Tongue (tissue), 2 donors: ENCODE measurements around a stretch of chr17.

GRCh38 chr17:1714028-1714812, 4.0 kb upstream of the TLCD2 start:
- RAMPAGE, long total RNA = no peak

- RAMPAGE, long total RNA = no peak
Measured at GRCh38 chr17:1714813-1715806, 4.9 kb upstream of the TLCD2 start.

DNA sequence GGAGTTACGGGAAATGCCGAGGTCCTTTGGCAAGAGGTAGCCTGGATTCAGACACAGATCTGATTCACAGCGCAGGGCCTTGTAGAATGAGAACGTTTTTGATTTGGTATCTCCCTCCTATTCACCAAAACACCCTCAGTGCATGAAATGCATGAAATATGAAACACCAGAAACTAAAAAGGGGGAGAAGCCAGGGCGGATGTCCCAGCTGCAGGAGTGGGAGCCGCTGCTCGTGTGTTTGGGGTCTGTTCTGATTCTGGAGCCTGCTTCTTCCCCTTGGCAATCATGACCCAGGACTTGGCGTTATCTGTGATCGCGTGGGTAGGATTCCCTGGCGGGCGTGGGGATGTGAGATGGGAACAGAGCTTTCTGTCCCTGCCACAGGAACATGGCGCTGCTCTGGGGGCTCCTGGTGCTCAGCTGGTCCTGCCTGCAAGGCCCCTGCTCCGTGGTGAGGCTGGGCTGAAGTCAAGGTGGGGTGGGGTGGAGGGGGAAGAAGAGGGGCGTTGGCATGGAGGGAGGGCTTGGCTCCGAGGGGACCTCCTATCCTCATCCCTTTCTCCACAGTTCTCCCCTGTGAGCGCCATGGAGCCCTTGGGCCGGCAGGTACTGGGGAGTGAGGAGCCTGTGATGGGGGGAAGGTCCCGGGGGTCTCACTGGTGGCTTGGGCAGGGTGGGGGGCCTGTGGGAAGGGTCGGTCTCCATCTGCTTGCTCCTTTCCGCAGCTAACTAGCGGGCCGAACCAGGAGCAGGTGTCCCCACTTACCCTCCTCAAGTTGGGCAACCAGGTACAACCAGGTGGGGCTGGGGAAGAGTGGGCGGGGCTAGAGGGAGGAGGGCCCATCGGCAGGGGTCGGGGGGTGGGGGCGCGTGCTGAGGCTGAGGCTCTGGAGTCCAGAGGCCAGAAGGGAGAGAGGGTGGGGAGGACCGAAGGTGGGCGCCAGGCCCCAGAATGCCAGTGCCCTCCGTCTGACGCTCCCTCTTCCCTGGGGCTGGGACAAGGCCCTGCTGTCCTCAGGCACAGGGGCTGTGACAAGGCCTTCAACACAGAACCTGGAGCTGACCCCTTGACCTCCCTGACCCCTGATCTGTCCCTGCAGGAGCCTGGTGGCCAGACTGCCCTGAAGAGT, 2.3 kb downstream of the SERPINF2 start:
- RAMPAGE, long total RNA = no peak

- RAMPAGE, long total RNA = no peak
Measured at GRCh38 chr17:1762920-1763663, 1.2 kb downstream of the SERPINF1 start.

DNA sequence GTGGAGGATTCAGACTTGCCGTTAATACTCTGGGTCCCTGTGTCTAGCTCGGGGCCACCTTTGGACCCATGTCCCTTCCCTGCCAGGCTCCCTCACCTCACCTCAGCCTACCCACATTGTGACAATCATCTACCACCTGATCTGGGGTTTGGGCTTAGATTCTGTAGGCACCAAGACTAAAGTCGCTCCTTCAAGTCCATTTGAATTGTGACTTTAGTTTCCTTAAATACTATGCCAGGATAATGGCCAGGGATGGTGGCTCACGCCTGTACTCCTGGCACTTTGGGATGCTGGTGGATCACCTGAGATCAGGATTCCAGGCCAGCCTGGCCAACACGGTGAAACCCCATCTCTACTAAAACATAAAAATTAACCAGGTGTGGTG, 1.8 kb downstream of the SERPINF1 start:
- RAMPAGE, long total RNA = no peak

GRCh38 chr17:2030467-2031057, 609 bp downstream of the DPH1 start:
- RAMPAGE, long total RNA = no peak

DNA sequence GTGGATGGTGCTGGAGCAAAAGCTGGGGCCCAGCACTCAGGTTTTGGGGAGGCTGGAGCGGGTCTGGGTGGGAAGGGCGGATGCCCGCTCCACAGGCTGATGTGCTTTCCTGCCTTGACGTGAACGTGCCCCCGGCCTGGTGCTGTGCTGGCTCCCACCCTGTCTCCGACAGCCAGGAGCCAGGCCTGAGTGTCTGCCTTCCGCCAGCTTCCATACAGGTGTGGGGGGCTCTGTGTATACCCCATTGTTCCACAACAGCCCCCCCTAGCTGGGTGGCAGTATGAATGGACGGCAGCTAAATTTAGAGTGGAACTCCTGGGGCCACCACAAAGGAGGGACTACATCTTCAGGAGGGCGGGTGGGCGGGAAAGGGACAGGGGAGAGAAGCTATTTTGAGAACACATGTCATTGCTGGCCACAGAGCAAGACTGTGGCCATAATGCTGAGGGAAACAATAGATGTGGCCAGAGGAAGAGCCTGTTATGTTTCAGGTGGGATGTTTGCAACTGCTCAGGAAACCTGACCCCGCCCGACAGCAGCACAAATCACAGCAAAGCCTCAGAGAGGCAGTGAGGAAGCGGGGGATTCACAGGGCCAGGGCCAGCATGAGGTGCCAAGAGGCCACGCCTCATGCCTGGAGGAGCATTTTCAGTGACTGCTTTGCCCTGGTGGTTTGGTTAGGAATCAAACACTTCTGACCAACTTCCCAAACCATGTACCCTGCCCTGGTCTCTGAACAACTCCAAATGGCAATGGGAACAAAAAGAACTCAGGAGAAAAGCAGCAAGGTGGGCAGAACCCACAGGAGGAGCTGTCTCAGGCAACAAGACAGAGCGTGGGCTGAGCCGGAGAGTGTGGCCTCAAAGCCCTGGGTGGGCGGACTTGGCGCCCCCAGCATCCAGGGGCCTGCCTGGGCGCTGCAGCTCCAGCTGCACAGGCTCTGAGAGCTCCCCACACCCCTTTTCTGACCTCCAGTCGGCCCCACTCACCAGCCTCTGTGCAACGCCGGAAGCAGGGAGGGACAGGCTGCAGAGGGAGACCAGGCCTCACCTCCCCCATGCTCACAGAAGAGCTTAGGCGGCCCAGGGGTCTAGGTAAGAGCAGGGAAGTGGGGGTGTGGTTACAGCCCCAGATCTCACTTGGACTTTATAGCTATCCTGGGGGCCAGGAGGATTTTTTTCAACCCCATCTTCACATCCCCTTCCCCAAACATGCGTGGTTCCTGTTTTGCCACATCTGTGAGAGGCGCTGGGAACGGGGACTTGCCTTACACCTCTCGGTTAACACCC, 20.5 kb downstream of the HIC1 start:
- RAMPAGE, long total RNA = no peak

DNA sequence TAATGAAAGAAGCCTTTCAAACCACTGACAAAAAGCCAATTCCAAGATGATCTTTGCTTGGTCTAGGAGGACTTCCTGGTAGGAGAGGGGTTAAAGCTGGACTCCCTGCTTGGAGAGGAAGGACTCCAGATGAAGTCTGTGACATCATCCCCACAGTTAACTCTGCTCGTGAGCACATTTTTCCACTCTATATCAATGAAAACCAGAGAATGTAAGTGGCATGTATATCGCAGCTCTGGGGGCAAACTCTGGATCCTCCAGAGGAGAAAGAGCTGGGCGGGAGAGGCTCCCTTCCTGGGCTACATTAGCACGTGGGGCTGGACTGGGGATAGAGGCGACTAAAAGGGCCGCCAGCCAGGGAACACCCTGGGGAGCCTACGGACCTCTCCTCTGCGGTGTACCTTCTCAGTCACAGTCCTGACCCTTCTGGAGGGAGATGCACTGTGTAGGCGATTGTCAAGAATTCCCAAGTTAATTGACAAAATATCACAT, 34.1 kb downstream of the HIC1 start:
- RAMPAGE, long total RNA = no peak

DNA sequence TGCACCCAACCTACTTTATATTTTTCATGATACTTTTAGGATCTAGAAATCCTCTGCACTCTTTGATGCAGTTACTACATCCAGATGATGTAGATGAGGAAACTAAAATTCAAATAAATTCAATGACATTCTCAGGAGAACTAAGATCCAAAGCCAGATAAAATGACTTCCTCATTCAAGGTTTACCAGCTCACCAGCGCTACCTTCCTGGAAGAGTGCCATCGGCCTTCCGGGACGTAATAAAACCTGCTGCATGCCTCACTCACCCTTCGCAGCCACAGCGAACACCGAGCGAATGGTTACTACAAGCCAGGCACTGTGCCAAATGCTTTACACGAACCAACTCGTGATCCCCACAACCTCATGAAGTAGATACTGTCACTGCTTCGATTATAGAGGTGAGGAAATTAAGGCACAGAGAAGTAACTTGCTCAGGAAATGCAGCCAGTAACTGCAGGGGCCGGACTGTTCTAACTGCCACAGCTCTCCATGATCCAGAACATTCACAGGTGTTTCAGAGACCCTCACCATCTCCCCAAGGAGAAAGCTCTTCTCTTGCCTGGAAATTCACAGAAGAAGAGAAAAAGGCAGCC, 46.6 kb downstream of the HIC1 start:
- RAMPAGE, long total RNA = no peak

DNA sequence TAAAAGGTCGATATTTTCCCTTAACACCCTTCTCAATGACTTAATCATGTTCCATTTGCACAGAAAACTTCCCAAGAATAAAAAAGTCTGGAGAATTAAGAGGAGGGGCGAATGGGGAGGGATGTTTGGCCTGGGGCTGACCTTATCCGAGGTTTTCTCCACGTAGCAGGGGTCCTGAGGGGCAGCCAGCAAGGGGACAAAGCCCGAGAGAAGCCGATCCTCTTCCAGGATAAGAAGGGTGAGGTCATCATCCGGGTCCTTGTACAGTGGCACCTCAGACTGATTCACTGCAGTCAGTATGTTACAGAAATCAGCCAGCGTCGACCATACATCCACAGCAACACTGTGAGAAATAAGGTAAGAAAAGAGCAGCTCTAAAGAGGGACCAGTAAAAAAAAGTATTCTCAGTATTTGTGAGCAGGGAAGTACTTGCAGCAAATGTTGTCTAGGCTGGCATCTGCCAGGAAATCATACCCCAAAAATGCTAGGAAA, 117.7 kb downstream of the HIC1 start:
- RAMPAGE, long total RNA = no peak

DNA sequence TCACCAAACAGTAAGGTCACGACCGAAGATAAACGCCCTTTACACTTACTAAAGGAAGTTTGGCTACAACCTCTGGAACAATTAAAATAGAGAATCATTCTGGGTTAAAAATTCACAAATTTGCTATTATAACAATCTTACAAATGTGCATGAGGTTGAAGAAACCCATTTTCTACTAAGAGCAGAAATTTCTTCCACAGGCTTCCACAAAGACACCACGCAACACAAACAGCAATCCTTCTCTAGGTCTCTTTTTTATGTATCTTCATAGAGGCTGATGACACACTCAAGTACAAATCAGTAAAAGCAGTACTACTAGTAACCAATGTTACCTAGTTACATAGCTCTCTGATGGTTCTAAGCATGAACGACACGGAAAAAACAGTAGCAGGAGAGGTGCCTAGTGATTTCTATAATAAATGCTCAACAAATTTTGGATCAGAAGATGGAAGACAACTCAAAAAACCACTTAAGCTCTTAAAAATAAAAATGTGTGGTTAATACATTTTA, 40.5 kb downstream of the SMG6 start:
- RAMPAGE, long total RNA = no peak

- RAMPAGE, long total RNA = no peak
Measured at GRCh38 chr17:2263641-2264267, 39.8 kb downstream of the SMG6 start.

DNA sequence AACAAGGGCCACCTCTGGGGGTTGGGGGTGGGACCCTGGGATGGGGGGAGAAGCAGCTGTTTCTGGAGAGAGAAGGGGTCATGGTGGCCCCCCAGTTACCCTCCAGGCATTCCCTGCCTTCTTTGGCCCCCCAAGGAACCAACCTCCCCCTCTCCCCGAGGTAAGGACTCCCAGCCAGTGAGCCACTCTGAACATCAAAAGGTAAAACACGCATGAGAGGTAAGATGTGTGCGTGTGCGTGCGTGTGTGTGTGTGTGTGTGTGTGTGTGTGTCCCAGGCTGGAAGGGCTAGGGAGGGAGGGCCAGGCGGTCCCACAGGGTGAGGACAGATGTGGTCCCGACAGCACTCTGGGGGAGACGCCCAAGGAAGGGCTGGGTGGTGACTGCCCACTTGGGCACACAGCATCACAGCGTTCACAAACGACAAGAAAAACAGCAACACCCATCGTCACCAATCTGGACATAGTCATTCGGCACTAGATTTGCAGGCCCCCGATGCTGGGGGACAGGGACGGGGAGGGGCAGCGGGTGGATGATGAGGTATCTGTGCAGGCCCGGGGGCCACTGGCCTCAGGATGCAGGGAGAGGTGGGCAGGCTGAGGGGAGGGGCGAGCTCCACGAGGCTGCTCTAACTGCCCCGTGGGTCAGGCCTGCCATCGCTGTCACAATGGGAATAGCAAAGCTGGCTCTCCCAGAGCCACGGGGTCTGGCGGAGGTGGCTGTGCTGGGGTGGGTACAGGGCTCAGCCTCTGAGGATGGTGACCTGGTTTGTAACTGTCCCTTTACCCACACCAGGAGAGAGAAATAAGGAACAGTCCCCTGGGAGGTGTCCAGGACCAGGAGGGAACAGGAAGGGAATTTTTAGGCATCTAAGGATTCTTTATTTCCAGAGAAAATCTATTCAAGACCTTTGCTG, 16.2 kb downstream of the MNT start:
- RAMPAGE, long total RNA = no peak

- RAMPAGE, long total RNA = no peak
Measured at GRCh38 chr17:2405191-2405997, 4.5 kb upstream of the MNT start.

DNA sequence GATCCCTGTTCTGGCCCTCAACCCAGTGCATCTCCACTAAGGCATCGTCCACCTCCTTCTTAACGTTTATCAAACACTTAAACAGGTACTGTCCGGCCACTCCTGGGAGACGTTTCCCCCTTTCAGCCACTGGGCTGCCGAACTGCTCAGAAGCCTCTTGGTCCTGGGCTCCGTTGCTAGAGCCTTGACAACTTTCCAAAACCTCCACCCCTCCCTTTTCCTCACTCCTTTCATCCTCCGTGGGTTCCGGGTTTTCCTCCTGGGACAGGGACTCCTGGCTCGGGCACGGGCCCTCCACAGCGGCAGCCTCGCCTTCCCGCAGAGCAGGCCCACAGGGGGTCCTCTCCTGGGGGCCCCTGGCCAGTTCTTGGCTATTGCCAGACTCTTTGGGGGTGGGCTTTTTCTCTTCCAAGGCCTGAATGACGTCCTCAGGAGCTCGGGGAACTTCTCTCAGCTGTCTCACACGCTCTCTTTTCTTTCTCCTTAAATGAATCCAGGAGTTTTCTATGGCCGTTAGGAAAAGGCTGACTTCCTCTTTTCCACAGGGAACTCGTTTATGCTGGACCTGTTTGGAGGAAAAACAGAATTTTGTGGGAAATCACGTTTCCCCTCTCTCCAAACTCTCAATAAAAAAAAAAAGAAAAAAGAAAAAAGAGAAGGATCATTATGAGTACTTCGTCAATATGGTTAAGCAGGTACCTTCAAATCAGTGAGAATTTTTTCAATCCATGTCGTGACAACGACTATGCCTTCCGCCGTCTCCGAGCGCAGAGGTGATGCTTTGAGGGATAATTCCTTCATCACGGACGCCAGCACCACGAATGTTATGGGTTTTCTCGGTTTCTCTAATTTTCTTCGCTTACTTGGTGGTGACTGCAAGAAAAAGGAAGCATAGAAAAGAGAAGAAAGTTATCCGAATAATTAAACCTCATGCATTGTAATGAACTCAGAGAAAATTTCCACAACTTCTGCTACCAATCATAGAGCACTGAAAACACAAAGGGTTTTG, 19.5 kb upstream of the MNT start:
- RAMPAGE, long total RNA = no peak

DNA sequence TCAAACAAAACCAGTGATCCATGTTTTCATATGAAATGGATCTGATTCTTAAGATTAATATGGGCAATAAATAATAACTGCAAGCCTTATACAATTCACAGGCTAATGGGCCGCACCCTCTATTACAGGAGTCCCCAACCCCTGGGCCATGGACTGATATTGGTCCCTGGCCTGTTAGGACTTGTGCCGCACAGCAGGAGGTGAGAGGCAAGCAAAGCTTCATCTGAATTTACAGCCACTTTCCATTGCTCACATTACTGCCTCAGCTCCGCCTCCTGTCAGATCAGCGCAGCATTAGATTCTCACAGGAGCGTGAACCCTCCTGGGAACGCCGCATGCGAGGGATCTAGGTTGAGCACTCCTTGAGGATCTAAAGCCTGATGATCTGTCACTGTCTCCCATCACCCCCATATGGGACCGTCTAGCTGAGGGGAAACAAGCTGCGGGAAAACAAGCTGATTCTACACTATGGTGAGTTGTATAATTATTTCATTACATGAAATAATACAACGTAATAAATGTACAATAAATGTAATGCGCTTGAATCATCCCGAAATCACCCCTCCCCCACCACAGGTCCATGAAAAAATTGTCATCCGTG, 26.7 kb downstream of the METTL16 start:
- RAMPAGE, long total RNA = no peak

- RAMPAGE, long total RNA = no peak
Measured at GRCh38 chr17:2508713-2509405, 2.8 kb downstream of the METTL16 start.

DNA sequence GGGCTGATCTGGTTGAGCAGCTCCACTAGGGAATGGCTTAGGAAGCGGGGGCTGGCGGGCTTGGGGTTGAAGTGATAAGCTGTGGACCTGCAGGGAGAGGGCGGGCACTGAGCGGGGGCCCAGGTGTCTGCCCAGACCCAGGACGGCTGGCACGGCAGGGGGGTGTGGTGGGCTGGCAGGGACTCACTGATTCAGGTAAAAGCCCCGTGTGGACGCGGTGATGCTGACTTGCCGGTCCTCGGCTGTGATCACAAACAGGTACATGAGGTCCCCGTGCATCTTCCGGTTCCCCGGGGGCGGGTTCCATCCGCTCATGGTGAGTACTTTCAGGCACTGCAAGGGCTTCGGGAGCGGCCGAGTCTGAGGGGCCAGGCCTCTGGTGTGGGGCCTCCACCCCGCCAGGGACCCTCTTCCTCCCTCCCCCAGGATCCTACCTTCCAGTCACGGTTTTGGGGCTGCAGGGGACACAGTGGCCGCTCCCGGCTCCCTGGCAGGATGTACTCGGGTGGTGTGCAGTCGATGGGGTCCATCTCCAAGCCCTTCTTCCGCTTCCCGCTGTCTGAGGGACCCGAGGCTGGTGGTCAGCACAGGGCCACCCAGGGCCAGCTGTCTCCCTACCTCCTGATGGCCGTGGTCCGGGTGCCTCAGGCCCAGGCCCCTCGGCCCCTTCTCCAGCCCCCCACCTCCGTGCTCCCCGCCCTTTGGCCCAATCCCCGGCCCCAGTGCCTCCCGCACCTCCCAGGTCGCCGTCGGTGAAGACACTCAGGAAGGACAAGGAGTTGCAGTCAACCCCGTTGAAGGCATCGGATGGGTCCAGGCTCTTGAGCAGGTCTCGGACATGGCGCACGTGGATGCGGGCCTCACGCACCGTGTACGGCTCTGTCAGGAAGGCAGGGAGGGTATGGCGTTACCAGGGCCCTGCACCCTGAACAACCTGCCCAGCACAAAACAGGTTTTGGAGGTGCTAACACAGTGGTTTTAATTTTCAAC, 10.1 kb downstream of the CLUH start:
- RAMPAGE, long total RNA = no peak

DNA sequence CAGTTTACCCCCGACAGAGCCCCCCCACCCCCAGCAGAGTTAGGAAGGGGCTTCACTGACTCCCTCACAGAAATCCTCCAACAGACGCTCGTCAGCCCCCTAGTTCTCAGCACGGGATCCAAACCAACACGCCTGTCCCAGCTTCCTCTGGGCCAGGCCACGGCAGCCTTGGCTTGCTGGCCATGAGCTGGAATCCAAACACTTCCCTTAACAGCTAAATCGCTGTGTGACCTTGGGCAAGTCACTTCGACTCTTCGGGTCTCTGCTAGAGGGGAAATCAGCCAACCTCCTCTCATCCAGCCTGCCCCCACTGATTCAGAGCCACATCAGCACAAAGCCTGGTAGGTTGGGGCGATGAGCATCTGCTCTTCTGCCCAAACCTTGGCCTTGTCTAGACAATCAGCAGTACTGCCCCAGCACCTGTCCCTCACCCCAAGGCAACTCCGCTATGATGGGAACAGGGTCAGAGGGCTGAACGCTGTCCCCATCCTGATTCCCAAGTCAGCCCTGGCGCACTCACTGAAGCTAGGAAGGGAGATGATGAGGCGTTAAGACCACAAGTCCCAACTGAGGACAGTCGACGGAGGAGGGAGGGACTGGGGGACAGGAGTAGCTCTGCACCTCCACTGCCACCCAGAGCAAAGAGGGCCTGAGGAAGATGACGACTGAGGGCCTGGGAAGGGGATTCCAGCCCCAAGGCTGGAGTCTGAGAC, 1.5 kb downstream of the CLUH start:
- RAMPAGE, long total RNA = no peak

DNA sequence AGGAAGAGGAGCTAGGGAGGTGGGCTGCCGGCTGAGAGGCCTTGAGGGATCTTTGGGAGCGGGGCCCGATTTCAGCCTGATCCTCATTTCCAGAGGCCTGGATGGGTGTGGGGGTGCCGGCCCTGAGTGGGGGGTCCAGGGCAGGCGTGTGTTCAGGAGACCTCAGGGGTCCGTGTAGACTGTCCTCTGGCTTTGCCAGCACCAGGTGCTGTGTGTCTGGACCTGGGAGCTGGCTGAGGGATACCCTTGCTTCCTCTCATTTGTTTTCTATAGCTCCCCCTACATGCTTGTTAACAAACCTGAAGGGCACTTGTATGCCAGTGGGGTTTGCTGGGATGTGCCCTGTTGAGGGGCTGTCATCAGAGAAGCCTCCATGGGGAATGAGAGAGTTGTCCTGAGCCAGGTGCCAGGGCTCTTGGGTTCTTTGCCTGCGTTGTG, 18.8 kb upstream of the RAP1GAP2 start:
- RAMPAGE, long total RNA = no peak